Right lobe of liver (tissue), 4 donors: ENCODE measurements around the genes MR1 and CACNA1E.

- PRO-cap, 4 experiments, result no peak in any of the 4 experiments
- RAMPAGE, long total RNA, 2 experiments, result no peak in any of the 2 experiments
Observed at GRCh38 chr1:180633724-180634094, 1.9 kb downstream of the XPR1 start.

DNA sequence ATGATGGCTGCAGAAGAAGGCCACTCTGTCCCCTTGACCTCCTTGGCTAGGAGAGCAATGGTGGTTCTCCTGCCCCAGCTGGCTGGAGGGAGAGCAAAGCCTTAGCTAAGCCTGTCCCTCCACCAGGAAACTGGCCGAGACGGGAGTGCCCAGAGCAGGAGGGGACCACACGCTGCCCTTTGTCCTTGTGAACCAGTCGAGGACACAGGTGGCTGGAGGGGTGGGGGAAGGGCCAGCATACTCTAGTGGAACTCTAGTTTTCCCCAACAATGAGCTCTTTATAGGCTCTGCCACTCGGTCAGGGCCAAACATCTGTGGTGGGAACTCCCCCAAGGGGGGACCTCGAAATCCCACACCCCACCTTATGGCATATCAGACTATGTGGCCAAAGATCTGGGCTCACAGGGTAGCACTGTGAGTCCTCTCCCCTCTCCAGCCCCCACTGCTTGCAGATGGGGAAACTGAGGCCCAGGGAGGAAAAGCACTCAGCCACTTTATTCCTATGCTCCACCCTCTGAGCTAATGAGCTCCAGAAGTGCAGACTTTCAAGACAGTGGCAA is 12.9 kb downstream of the KIAA1614 start:
- PRO-cap, 4 experiments, result no peak in any of the 4 experiments
- RAMPAGE, long total RNA, 2 experiments, result no peak in any of the 2 experiments

GRCh38 chr1:180953903-180954992 is 41.6 kb downstream of the KIAA1614 start:
- PRO-cap, 4 experiments, result peak in 4 of 4 experiments; most common plus-strand start chr1:180954465 (in 4); most common minus-strand start chr1:180954338 (in 4)
- RAMPAGE, long total RNA, 2 experiments, result no peak in any of the 2 experiments

DNA sequence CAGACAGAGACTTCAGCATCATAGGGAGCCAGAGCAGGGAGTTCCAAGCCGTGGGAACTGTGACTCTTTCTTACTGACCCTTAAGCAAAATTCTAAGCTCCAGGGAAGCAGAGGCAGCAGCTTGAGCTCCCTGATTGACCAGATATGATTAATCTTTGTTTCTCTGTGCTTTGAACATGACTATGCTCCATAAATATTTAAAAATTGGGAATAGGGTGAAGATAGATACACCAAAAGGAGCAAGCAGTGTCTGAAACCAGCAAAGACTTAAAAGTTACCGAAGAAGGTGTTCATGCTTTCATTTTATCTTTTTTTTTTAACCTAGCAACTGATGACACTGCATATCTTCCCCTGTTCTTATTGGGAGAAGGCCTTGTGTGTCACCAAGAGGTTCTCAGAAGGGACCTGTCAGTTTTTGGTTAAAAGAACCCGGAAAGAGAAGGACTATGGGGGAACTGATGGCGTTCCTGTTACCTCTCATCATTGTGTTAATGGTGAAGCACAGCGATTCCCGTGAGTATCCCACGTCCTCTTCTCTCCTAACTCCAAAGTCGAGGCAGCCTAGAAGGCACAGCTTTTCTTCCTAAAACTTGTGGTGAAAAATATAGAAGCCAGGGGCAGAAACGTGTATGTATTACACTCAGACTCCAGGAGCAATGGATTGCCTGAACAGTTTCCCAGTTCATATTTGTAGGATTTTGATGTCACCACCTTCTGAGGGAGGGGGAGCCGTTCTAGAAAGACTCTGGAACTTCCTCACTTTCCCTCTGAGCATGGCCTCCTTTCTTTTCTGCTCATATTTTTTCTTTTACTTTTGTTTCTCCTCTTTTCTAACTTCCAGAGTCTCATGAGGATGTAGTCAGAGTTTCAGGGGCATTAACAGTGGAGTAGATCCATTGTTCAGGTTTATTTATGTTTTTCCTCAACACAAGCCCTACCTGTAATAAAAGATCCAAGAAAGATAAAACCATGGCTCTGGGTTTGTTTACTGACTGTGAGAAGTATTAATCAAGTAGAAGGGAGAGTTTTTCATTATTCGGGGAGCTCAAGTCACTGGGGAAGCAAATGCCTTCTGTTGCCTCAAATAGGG is at the start of gene MR1:
Gene MR1 (plus strand): TSS at position 422 of the 1,090 bp plus-strand sequence.
- PRO-cap, 4 experiments, result peak in 4 of 4 experiments; most common plus-strand start position 422 of the sequence (in 4); most common minus-strand start position 269 of the sequence (in 3)
- RAMPAGE, long total RNA, 2 experiments, result start-site peak on the plus strand in 1 of 2 experiments, centred at position 434 of the sequence, 42 reads per replicate

GRCh38 chr1:181117586-181117994 is 29.1 kb downstream of the IER5 start:
- PRO-cap, 4 experiments, result no peak in any of the 4 experiments
- RAMPAGE, long total RNA, 2 experiments, result no peak in any of the 2 experiments

DNA sequence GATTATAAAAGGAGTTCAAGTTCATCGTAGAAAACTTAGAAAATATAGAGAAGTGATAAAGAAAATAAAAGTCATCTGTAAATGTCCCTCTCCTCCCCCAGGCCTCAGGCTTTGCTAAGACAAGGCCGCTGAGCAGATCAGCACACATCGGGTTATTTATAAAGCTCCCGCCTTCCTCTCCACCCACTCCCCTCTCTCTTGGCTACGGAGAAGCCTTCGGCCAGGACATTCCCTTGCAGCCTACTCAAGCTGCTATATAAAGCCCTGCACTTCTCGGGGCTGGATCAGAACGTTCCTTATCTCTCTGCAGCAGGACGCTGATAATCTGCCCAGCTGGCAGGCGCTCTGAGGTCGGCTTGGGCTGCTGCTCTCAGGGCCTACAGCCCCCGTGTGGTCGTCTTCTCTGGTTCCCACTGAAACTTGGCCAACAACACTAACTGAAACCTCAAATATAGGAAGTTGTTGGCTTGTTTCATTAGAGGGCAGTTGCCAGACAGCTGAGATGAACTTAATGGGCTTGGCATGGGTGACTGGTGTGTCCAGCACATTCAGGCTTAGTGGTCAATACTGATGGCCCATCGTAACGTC is 64.4 kb downstream of the IER5 start:
- PRO-cap, 4 experiments, result peak in 4 of 4 experiments; most common plus-strand start position 284 of the sequence (in 2); most common minus-strand start position 130 of the sequence (in 1)
- RAMPAGE, long total RNA, 2 experiments, result no peak in any of the 2 experiments

- PRO-cap, 4 experiments, result no peak in any of the 4 experiments
- RAMPAGE, long total RNA, 2 experiments, result no peak in any of the 2 experiments
Observed at GRCh38 chr1:181483429-181483750, at the start of gene CACNA1E. Gene CACNA1E (plus strand): TSS chr1:181483517.

DNA sequence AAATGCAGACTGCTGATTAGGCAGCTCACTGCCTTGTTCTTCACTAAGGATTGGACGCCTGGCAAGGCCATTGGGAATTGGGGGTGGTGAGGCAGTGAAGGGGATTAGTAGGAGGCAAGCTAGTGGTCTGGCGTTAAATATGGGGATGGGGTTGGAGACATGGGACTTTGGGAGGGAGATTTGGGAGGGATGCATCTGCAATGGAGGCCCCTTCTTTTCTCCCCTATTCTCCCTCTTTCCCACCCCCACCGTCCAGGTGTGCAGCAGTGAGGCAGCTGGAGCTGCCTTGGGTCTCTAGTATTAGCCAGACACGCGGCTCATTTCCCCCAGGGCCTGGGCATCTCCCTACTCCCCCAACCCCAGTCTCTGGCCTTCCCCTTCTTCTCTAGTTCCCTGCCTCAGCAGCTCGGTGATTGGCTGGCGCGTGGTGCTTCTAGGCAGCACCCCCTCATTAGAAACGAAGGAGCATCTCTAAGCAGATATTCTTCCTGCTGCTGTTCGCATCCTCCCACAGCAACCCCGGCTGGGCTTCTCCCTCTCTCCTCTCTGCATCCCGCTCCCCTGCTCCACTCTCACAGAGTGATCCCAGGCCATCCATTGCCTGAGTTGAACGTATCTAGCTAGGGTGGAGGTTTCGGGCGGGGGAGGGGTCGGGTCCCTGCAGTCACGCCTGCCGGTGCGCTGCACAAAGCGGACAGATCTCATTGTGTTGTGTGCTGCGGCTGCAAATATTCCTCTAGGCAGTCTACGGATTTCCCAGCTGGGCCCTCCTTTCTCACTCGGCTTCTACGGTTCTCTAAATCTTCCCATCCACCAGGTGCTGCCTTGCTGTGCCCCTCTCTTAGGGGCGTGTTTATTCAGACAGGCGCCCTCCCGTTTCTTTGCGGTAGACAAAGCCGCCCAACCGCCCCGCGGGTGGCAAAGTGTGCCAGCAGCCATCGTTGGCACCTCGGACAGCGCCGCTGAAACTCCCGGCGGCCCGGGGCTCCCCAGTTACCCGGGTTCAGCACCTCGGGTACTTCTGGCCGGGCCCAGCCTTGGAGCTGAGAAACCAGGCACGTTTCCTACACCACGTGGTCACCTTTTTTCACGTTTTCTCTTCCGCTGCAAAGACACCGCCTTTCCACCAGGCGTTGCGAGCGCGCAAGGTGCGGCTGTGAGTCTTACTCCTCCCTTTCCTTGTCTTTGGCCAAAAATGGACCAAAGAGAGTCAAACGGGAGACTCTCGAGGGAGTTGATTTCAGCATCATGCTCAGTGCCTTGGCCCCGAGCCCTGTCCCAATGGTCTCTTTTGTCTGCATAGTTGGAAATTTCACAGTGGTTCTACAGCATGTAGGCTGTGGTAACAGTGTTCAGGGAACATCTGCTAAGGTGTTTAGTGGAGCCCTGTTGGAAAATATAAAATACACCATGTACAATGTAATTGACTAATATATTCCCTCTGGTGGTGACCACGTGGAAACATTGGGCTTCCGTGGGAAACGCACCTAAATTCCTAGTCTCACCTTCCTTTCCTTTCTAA is 2.2 kb downstream of the CACNA1E start:
- PRO-cap, 4 experiments, result no peak in any of the 4 experiments
- RAMPAGE, long total RNA, 2 experiments, result no peak in any of the 2 experiments

DNA sequence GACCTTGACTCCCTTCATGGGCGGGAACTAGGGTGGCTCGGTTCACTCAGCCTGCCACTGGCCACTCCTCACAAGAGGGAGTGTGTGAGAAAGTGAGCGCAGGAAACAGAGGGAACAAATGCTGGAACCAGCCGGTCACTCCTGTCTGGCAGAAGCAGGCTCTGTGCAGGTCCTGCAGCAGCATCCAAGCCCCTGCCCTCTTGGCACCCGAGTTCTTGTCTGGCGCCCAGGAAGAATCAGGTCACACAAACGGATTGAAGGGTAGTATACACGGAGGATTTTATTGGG is 58.9 kb downstream of the ZNF648 start:
- PRO-cap, 4 experiments, result no peak in any of the 4 experiments
- RAMPAGE, long total RNA, 2 experiments, result no peak in any of the 2 experiments

GRCh38 chr1:182056584-182057069 is 4.9 kb downstream of the ZNF648 start:
- PRO-cap, 4 experiments, result no peak in any of the 4 experiments
- RAMPAGE, long total RNA, 2 experiments, result no peak in any of the 2 experiments

DNA sequence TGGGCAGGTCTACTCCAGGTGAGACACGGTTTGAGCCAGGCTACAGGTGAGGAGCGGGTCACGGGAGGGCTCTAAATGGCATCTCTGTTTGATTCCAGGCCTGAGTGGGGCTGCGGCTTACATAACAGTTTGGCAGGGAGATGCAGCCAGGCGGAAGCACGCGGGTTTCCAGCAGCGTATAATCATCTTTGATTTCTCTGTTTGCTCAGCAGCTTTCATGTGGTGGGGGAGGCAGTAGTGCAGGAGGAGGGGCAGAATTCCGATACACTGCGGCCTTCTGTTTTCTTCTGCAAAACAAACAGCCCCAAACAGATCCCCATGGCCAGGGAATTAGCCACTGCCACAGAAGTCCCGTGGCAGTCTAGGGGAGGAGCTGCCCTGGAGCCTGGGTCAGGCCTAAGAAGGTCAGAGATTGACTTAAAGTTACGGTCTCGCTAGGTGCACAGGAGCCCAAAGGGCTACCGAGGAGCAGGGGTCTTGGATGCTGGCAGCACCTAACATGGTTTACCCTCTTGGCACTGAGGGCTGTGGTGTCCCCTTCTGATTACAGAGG is 59.3 kb upstream of the ZNF648 start:
- PRO-cap, 4 experiments, result no peak in any of the 4 experiments
- RAMPAGE, long total RNA, 2 experiments, result no peak in any of the 2 experiments

- PRO-cap, 4 experiments, result peak in 4 of 4 experiments; most common plus-strand start chr1:182144365 (in 1); most common minus-strand start chr1:182144337 (in 4)
- RAMPAGE, long total RNA, 2 experiments, result no peak in any of the 2 experiments
Observed at GRCh38 chr1:182143712-182145053, 82.7 kb upstream of the ZNF648 start.

DNA sequence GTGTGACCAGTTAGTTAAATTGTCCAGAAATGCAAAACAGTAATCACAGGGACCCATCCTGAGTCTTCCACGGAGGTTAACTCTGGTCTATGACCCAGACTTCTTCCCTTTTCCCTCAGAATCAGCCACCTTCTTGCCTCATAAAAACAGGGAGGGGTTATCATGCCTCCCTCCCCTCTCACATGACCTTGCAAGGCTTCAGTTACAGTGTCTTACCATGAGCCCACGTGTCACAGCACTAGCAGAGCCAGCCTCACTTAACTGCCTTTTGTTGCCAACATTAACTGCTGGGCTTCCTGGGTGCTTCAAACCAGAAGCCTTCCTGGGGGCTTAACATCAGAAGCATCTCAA is 132.5 kb downstream of the GLUL start:
- PRO-cap, 4 experiments, result peak in 3 of 4 experiments; most common plus-strand start position 230 of the sequence (in 2); most common minus-strand start position 84 of the sequence (in 3)
- RAMPAGE, long total RNA, 2 experiments, result no peak in any of the 2 experiments

GRCh38 chr1:182278473-182278752 is 113.2 kb downstream of the GLUL start:
- PRO-cap, 4 experiments, result no peak in any of the 4 experiments
- RAMPAGE, long total RNA, 2 experiments, result no peak in any of the 2 experiments

DNA sequence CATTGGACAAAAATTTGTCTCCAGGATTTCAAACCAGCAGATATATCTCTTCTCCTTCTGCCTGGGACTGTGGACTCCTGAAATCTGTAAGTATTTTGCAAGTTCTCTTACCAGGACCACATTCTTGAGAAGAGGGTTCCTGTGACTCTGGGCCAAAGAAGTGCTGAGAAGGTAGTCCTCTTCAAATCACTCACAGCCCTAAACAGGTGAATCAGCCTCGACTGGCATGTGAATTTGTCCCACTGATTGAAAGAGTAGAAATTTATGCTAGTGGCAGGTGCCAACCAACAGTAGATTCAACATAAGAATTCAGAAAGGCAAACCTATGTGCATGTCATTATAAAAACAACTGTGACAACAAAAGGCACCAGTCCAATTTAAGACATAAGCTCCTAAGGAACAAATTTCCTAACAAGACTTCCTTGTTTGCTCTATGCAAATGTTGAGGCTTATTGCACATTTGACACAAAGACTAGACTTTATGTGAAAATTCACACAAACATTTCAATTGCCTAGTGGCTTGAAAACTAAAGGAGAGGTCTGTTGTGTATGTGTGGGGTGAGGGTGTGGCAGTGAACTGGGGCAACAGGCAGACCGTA is 74.2 kb downstream of the GLUL start:
- PRO-cap, 4 experiments, result no peak in any of the 4 experiments
- RAMPAGE, long total RNA, 2 experiments, result no peak in any of the 2 experiments

DNA sequence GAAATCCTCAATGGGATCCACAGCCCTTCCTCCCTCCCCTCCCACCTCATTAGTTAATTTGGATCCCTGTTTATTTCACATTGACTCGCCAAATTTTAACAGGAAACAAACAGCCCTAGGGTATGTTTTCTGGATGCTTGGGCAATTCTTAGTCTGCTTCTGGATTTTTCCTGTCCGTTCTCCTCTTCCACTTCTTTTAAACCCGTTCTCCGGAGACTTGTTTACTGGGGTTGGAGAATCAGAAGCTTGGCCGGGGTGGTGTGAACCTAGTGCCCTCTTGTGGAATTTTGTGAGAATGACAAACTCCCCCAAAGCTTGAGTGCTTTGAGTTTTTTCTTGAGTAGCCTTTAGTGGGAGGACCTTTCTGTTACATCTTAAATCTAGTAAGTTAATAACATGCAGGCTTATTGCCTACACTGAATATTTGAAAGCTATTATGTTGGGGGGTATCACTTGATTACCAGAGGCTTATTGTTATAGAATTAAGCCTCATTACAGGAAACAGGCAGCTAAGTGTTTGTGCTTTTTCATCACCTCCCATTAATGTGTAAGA is 3.8 kb downstream of the TEDDM1 start:
- PRO-cap, 4 experiments, result peak in 4 of 4 experiments; most common minus-strand start position 204 of the sequence (in 3)
- RAMPAGE, long total RNA, 2 experiments, result no peak in any of the 2 experiments

DNA sequence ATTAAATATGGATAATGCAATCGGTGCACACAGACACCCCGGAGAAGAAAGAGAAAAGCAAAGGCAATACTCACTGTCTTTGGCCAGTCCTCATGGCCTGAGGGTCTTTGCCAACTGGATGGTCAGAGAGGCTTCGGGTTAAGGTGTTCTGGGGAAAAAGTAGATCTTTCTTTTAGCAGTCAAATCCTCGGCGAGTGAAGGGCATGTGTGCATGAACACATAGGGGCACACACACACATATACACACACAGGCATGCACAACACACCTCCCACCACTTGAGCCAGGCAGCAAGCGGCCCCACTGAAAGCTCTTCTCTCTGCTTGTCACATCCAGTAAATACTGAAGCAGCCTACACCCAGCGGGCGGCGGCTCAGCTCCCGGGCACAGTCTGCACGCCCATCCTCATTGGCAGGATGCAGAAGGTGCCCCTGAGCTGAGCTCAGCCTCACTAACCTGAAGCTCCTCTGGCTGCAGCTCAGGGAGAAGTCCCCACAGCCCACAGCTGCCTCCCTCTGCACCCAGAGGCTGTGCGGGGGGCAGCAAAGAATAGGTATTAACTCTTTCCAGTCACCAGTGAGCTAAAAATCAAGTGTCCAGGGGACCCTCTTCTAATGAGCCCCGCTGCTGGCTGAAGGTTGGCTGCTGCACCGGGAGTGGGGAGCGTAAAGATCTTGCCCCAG is 12.7 kb downstream of the RGS8 start:
- PRO-cap, 4 experiments, result no peak in any of the 4 experiments
- RAMPAGE, long total RNA, 2 experiments, result no peak in any of the 2 experiments

DNA sequence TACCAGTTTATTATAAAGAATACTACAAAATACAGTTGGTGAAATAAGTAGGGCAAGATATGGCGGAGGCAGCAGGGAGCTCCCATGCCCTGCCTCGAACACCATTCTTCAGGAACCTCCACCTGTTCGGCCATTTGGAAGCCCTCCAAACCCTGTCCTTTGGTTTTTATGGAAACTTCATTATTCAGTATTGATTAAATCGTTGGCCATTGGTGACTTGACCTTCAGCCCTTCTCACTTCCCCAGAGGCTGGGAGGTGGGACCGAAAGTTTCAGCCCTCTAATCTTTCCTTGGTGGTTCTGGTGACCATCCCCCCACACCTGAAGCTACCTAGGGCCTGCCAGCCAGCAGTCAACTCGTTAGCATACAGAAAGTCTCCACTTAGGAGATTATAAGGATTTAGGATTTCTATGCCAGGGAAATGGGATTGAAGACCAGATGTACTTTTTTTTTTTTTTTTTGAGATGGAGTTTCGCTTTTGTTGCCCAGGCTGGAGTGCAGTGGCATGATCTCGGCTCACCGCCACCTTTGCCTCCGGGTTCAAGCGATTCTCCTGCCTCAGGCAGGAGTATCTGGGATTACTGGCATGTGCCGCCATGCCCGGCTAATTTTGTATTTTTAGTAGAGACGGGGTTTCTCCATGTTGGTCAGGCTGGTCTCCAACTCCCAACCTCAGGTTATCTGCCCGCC is 6.8 kb downstream of the DHX9 start:
- PRO-cap, 4 experiments, result peak in 1 of 4 experiments; most common plus-strand start position 285 of the sequence (in 1)
- RAMPAGE, long total RNA, 2 experiments, result no peak in any of the 2 experiments

- PRO-cap, 4 experiments, result no peak in any of the 4 experiments
- RAMPAGE, long total RNA, 2 experiments, result no peak in any of the 2 experiments
Observed at GRCh38 chr1:182934233-182934552, 18.8 kb downstream of the SHCBP1L start.

- PRO-cap, 4 experiments, result no peak in any of the 4 experiments
- RAMPAGE, long total RNA, 2 experiments, result no peak in any of the 2 experiments
Observed at GRCh38 chr1:182952499-182953050, 391 bp downstream of the SHCBP1L start.